ReNcell CX (cell line): ENCODE results near the gene MIA3.

GRCh38 chr1:222053823-222054109 lies 311.9 kb upstream of the DUSP10 start:
- PRO-cap, result no peak

- PRO-cap, result no peak
These were observed 1.4 kb upstream of the MIA3 start for GRCh38 chr1:222616429-222616964.

DNA sequence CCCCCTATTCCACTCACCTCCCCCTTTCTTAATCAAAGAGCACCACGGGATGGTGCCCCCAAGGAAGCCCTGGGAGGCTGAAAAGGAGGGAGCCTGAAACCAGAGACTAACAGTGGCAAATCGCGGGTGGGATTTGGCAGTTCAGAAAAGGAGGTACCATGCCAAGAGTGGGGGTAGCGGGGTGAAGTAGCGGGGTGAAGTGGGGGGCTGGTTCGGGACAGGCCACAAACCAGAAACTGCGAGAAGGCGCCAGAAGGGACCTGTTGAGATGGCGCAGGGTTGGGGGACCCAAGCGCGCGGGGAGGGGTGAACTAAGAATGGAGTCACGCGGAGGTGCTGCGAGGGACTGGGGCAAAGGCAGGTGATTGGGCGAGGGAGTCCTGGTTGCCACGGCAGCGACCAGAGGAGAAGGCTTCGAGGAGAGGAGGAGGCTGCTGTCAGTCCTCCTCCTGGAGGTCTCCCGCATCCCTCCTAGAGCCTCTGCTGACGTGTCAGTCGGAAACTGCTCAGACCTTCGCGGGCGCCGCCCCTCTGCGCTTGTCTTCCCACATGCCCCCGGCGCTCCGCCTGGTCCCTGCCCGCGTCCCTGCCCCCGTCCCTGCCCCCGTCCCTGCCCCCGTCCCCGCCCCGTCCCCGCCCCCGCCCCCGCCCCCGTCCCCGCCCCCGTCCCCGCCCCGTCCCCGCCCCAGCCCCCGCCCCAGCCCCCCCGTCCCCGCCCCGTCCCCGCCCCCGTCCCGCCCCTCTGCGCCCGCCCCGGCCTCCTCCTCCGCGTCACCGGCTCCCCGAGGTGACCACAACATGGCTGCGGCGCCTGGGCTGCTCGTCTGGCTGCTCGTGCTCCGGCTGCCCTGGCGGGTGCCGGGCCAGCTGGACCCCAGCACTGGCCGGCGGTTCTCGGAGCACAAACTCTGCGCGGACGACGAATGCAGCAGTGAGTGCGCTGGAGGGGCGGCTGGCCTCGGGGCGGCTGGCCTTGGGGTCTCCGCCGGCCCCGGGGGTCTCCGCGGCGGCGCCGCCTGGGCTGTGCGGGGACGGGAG lies at the start of gene MIA3:
MIA3 (plus strand) TSS at position 785 of the 1,038 bp plus-strand sequence.
- PRO-cap, result unidirectional peak, minus-strand start at position 295 of the sequence; bidirectional peak, plus-strand start at position 800 of the sequence, minus-strand start at position 467 of the sequence

GRCh38 chr1:222622753-222623000 lies 4.8 kb downstream of the MIA3 start:
- PRO-cap, result no peak

- PRO-cap, result no peak
These were observed 11.7 kb downstream of the MIA3 start for GRCh38 chr1:222629419-222630236.

GRCh38 chr1:222995261-222995984 lies 147.6 kb downstream of the TLR5 start:
- PRO-cap, result no peak

GRCh38 chr1:223046000-223046435 lies 97.0 kb downstream of the TLR5 start:
- PRO-cap, result no peak

DNA sequence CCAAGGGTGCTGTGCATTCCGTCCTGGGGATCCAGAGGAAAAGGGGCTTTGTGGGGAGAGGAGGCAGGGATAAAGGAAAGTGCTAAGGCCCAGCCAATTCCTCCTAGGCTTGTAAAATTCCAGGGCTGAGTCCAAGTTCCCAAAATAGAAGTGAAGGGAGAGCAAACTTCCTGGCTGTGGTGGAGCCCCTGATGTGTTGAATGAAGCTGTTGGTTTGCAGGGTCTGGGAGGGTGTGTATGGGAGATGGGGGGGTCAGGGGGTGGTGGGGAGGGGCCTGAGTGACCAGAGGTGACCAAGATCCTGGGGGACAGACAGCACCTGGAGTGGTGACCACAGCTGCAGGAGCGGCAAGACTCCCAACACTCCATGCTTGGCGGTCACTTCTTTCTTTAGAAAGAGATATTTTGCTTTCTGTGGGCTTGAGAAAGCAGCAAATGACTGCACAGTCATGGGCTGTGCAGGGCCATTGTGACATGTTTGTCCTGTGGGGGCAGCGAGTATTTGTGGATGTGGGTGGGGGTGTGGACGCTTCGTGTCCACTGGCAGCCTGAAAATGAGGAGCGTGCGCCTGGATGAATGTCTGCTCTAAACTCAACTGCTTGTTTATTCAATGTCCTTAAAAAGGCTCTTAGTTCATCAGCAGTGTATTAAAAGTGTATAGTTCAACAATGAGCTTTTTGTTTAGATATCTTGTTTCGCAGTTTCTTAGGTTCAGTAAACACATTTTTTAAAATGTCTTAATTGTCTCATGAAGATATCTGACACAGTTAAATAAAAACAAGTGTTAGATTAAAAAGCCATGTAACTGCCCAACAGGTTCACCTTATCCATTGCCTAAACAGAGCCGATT lies 68.2 kb downstream of the TLR5 start:
- PRO-cap, result no peak

- PRO-cap, result no peak
These were observed 50.9 kb downstream of the TLR5 start for GRCh38 chr1:223092207-223092546.

GRCh38 chr1:223102918-223103787 lies 39.9 kb downstream of the TLR5 start:
- PRO-cap, result no peak

DNA sequence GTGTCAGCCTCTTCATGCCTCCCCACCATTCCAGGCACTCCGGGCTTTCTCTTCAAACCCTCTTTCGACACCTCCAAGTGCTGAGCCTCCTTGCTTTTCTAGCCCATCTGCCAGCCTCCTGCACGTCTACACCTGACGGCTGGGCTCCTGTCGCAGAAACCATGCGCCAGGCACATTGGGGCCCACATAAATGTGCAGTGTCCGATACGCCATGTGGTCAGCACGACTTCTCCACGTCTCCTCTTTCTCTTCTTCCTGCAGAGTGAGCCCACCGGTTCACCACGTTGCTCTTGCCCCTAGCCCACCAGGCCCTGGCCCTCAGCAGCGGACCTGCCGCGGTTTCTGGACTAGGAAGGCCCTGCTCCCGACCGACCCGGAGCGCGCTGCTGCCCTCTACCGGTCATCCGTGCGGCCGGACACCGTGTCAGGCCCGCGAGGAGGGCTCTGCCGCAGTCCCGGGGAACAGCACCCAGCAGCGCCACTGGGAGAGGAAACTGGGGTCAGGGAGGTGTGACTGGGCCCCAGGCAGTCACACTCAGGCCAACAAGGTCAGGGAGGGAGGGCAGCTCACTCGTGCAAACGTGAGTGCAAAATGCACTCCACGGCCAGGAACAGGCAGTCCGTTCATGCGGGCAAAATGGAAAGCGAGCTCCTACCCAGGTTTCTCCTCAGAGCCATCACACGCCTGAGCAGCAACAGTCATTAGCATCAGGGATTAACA lies 13.8 kb downstream of the TLR5 start:
- PRO-cap, result no peak

GRCh38 chr1:223141847-223142093 lies 1.3 kb downstream of the TLR5 start:
- PRO-cap, result no peak

DNA sequence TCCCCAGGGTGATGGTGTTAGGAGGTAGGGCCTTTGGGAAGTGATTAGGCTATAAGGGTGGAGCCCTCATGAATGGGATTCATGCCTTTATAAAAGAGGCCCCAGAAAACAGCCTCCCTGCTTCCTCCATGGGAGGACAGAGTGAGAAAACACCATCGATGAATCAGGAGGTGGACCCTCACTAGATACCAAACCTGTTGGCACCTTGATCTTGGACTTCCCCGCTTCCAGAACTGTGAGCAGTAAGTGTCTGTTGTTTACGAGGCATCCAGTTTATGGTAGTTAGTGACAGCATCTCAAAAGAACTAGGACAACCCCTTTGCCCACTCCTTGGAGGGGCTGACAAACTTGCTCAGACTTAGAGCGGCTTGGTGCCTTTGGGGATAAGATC lies 33.7 kb upstream of the TLR5 start:
- PRO-cap, result no peak

DNA sequence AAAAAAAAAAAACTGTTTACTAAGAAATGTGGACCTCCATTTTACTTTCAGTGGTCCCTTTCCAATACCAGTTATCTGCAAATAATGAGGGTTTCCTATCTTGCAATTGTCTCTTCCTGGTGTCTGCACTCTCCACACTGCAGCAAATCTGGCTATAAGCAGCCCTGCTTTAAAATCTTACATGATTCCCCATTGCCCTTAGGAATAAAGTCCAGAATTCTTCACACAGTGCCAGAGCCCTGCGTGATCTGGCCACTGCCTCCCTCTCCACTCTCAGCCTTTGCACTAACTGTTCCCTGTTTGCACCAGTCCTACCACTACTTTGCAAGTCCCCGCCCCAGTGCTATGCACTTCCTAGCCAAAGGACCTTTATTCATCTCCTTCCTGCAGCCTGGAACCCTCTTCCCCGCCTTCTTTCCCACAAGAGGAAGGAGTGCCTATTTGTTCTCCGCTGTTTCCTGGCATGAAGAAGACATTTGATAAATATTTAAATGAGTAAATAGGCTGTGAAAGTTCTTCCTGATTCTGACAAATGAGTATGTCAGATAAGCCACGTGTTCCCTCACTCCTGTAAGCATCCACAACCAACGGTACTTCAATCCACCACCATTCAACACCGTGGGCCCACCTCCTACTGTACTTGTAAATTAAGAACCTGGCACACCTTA lies 24.0 kb downstream of the CAPN8 start:
- PRO-cap, result no peak

- PRO-cap, result no peak
These were observed 28.1 kb downstream of the CAPN2 start for GRCh38 chr1:223740499-223740718.

GRCh38 chr1:223752580-223753161 lies 40.3 kb downstream of the CAPN2 start:
- PRO-cap, result no peak

GRCh38 chr1:223834686-223835471 lies 10.9 kb downstream of the TP53BP2 start:
- PRO-cap, result no peak

GRCh38 chr1:223844503-223845201 lies 1.1 kb downstream of the TP53BP2 start:
- PRO-cap, result no peak

DNA sequence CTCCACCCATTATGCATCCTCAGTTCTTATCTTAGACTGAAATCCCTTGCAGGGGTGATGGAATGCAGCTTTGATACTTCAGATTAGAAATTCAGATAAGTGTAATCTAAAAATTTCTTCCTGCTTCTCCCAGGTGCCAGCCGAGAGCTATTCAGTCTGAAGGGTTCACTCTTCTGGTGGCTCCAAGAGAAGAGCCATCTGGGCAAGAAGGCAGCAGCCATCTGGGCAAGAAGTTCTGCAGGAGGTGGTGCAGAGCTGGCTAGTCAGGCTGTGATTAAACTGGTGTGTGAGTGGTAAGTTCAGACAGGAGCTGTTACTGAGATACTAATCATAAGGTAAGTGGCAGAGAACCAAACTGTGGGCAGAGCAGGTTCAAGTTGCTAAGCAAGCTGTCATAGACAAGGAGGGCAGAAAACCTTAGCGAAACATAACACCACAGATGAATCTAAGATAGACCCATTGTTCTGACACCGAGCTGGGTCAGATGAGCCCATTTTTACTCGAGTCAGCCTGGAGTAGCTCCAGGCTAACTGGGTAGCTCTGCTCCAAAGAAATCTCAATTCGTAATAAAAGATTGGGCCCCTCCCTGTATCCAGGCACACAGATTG lies 14.4 kb upstream of the TP53BP2 start:
- PRO-cap, result no peak

- PRO-cap, result no peak
These were observed 28.6 kb downstream of the FBXO28 start for GRCh38 chr1:224142590-224142827.